Iris pigment epithelial cell (primary cell): ENCODE measurements around a stretch of chr1.

GRCh38 chr1:244865516-244865783, 1.1 kb upstream of the HNRNPU start:
- RRBS: no CpG with 5 or more reads among the region's 4 CpGs

DNA sequence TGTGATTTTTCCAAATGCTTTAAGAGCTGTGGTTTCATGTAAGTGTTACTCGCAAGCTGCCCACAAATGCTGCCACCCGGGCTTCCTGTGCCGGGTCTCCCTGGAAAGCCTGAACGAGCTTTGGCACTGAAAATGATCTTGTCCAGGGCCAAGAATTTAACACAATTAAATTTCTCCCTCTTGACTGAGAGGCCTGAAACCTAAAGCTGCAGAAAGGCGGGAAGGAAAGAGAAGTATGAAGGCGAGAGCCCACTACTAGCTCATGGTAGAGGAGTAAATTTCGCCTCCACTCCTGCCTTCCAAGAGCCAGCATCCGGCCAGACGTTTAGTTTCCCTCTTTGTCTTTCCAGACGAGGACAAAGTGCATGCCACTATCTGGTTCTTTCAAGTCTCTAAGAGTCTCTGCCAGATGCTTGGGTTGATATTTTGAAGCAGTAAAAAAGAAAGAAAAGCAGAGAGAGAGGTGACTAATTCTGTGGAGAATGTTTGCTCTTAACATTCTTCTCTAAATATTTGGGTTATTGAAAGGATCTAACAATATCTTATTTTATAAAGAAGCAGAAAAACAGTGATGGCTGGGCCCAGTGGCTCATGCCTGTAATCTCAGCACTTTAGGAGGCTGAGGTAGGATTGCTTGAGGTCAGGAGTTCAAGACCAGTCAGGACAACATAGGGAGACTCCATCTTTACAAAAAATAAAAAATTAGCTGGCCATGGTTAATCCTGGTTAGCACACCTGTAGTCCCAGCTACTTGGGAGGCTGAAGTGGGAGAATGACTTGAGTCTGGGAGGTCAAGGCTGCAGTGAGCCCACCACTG, 5.1 kb upstream of the EFCAB2 start:
- RRBS: no CpG with 5 or more reads among the region's 10 CpGs

DNA sequence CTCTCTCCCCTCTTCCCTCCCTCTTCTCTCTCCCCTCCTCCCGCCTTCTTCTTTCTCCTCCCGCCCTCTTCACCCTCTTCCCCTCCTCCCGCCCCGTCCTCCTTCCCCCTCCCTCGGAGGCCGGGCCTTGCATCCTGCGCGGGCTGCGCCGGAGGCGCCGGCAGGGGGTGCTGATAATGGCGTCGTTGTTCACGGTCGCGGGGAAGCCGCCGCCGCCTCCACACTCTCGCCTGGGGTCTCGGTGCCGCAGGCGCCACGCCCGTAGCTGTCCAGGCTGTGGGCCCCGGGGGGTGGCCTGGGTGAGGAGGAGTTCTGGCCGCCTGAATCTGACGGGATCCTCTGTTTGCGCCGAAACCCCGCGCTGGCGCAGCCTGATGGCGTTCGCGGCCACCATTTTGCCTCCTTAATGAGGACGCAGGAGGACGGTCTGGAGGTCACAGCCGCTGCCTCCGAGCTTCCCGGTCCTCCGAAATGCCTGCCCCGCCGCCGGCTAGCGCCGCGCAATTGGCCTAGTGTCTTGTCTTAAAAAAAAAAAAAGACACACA, 1.3 kb downstream of the EFCAB2 start:
- RRBS: no CpG with 5 or more reads among the region's 49 CpGs

GRCh38 chr1:245060414-245061279, 91.2 kb downstream of the EFCAB2 start:
- RRBS: no CpG with 5 or more reads among the region's 6 CpGs

GRCh38 chr1:245107353-245107939, 47.3 kb upstream of the KIF26B start:
- RRBS: no CpG with 5 or more reads among the region's 16 CpGs

GRCh38 chr1:245378706-245379401, 224.1 kb downstream of the KIF26B start:
- RRBS: no CpG with 5 or more reads among the region's 8 CpGs

GRCh38 chr1:245598786-245599109, 444.0 kb downstream of the KIF26B start:
- RRBS: no CpG with 5 or more reads among the region's 7 CpGs

DNA sequence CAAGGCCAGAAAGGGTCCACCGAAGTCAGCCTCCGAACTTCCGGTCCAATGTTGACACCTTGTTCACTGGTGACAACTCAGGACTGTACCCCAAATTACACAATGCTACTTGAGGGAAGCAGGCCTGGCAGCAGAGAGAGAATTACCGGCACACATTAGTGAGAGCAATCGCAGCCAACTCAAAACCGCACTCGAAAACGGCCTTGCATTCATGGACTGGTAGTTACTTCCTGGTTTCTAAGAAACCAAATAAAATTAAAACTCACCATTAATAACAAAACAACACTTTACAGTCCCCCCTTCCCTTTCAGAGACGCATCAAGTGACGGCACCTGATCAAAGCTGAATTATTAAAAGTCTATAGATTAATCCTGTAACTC, 652.6 kb downstream of the KIF26B start:
- RRBS: 84% methylated on average over 2 of the region's 10 CpGs

DNA sequence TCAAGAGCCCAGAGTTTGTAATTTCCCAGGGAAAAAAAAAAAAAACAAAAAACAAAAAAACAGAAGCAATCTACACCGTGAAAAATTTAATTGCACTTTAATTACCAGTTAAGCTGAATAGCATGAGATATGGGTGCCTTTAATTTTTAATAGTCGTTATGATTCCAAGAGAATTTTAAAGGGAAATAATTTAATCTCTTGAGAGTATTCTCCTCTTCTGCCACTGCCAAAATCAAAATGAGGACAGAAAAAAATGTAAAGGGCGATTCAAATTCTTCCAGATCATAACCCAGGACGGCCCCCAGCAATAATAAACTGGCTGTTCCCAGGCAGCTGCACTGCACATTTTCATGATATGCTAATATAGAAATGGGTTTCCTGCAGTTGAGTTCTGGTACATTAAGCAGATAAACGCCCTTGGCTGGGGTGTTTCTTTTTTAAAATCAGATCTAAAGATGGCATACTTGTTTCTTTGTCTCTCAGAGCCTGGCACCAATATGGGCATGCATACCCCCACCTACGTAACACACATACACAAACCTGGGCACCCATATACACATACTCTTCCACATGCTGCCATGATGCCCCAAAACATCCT, 653.1 kb downstream of the KIF26B start:
- RRBS: no CpG with 5 or more reads among the region's 6 CpGs

DNA sequence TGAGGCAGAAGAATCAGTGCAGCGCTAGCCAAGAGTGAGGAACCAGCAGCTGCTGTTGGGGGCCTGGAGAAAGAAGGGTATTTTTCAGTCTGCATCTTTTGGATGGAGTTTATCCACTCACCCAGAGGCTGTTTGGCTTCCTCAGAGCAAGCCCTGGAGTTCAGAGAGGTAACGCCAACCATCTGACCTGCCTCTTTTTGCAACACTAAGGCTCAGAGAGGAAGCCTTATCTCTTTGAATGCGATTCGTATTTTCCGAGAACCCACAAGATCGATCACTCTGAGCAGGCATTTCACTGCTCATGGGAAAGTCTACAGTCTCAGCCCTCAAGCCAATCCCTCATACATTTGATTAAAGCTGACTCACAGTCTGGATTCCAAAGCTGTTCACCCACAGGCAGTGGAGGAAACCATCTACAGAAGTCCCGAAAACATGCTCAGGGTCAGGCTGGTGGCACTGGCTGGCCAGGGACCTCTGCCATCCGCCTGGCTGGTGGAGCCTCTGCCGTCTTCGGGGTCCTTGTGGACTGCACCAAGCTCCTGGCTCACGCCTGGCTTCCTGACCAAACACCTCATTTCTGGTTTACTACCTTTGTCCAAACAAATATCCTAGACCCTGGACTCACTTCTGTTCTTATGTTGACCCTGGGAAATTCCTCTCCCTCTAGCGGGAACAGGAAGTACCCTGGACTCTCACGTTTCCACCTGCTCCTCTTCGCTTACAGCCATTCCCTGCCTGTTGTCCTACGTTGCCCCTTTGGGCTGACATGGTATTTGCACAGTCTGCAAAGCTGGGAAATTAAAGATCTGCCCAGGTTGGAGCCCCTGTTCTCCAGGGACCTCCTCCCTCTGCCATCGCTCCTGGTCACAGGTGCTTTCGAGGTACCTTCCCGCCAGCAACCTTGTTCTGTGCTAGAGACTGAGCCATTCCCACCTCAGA, 650.0 kb downstream of the SMYD3 start:
- RRBS: no CpG with 5 or more reads among the region's 18 CpGs

GRCh38 chr1:245984315-245984958, 522.6 kb downstream of the SMYD3 start:
- RRBS: no CpG with 5 or more reads among the region's 4 CpGs

GRCh38 chr1:246120485-246121237, 386.4 kb downstream of the SMYD3 start:
- RRBS: no CpG with 5 or more reads among the region's 4 CpGs

DNA sequence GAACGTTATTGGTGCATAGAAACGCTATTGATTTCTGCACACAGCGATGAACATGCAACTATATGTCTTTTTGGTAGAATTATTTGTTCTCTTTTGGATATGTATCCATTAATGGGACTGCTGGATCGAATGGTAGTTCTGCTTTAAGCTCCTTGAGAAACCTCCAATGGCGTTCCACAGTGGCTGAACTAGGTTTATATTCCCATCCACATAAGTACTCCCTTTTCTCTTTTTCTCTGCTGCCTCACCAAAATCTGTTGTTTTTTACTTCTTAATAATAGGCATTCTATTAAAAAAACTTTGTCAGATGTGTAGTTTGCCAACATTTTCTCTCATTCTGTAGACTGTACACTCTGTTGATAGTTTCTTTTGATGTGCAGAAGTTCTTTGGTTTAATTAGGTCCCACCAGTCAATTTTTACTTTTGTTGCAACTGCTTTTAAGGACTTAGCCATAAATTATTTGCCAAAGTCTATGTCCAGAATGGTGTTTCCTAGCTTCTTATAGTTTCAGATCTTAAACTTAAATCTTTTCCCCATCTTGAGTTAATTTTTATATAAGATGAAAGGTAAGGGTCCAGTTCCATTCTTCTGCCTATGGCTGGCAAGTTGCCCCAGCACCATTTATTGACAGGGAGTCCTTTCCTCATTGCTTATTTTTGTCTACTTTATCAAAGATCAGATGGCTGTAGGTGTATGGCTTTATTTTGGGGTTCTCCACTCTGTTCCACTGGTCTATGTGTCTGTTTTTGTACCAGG, 253.1 kb downstream of the SMYD3 start:
- RRBS: no CpG with 5 or more reads among the region's 5 CpGs

GRCh38 chr1:246257360-246258042, 249.6 kb downstream of the SMYD3 start:
- RRBS: no CpG with 5 or more reads among the region's 2 CpGs

- RRBS: no CpG with 5 or more reads among the region's 28 CpGs
Observed at GRCh38 chr1:246324632-246325307, 182.3 kb downstream of the SMYD3 start.

DNA sequence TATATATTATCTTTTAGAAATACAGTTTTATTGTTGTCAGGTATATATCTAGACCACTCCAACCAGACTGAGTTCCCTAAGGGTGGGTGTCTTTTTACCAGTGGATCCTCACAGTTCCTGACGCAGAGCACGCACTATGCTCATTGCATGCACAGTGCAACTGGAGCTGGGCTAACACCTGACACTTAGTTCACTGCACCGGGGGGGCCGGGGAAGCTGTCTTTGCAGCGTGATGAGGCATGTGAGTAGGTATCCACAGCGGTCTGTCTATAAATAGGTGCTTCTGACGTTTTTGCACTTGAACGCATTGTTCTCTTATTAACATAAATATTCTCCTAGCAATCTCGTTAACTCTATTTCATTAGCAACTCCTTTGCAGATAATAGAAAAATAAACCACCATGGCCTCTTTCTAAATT, 86.4 kb downstream of the SCCPDH start:
- RRBS: no CpG with 5 or more reads among the region's 9 CpGs

DNA sequence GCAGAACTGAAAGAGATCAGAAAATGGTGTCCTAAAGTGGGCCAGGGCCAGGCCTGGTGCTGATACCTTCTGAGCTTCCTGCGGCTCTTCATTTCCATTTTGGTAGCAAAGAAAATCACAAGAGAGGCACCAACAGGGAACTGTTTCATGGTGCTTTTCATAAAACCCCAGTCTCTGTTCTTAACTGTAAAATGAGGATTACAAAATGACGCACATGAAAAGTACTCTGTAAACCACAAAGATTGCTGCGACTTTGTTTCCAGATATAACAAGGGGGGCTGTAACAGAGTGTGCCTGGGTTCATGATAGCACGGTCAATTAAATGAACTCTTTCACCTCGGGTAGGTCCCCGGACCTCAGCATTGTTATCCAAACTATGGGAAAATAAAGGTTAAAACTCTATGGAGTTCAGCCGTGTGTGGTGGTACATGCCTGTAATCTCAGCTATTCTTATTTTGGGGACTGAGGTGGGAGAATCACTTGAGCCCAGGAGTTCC, 8.4 kb downstream of the ZNF496 start:
- RRBS: no CpG with 5 or more reads among the region's 7 CpGs

DNA sequence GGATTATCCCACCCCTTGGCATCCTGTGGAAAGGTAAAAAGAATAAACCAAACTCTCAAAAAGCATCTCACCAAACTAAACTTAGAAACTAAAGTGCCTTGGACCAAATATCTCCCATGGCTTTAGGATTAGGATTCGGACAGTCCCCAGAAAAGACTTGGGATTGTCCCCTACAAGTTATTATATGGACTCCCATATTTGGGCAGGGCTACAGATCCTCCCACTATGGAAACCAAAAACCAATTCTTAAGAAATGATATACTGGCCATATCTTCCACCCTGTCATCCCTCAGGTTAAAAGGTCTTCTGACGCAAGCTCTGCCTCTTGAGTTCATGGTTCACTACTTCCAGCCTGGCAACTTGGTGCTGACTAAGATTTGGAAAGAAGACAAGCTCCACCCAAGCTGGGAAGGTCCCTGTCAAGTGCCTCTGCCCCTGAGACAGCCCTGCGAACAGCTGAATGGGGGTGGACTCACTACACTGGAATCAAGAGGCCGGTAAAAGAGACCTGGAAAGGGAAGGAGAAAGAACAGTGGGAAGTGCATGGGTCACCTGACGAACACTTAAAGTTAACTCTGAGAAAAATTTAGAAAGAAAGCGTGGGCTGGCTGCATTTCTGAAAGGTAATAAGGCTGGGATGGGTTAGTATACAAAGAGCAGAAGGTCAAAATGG, 25.9 kb upstream of the ZNF496 start:
- RRBS: no CpG with 5 or more reads among the region's 6 CpGs

- RRBS: no CpG with 5 or more reads among the region's 14 CpGs
Observed at GRCh38 chr1:247406982-247407735, 8.8 kb upstream of the NLRP3 start.

- RRBS: no CpG with 5 or more reads among the region's 6 CpGs
Observed at GRCh38 chr1:247409938-247410432, 6.0 kb upstream of the NLRP3 start.